ENCODE measurements around the gene SCRG1.

DNA sequence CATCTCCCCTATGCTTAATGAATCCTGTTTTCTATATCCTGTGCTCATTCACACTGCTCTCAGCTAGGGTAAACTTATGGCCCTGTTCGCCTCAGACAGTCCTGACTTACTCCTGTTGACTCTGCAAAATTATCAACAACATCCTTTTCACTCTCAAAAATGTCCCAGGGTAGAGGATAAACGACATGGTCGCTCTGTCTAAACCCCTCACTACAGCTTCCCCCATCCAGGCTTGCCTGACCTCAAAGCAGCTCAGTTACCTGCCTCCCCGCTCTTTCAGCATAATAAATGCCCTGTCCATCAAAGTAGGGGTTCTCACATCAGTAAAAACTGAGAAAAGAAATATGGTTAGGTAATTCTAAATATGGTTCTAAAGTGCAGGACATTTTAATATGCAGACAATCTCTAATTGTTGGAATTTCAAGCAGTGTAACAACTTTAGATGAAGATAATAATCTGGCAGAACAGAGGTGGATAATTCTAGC, 13.4 kb downstream of the SH3RF1 start:
- RRBS, result no CpG with 5 or more reads among the region's 4 CpGs

DNA sequence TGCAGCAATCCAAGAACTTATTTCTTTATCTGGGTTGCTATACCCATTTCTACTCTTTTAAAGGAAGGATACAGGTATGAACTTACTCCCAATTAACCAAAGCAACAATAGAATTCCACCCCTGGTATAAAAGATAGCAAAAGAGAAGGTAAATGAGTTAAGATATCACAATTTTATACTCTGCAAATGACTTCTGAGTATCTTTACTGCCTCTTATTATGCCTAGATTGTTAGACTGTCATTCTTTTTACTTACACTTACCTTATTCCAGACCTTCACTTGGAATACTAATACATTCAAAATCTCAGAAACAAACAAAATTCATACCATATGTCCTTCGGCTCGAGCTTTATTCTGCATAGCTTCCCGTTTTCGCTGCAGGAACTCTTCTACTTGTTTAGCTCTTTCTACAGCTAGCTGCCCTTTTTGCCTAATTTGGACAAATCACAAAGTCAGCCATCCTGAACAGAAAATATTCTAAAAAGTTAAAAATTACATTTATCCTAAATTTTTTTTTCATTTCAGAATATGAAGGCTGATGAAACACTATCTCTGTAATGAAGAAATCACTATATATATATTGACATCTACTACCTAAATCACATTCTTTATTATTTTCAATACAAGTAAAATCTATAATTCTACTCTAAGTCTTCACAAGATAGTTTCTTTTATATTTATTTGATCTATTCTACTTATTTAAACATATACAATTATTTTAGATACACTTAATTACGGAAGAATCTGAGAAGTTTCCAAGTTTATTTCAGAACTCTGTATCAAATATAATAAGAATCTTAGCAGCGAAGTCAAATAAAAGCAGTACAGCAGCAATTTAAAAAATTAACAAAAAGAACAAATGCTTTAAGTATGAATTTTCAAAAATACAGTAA, 74.7 kb downstream of the NEK1 start:
- RRBS, result no CpG with 5 or more reads among the region's 6 CpGs

DNA sequence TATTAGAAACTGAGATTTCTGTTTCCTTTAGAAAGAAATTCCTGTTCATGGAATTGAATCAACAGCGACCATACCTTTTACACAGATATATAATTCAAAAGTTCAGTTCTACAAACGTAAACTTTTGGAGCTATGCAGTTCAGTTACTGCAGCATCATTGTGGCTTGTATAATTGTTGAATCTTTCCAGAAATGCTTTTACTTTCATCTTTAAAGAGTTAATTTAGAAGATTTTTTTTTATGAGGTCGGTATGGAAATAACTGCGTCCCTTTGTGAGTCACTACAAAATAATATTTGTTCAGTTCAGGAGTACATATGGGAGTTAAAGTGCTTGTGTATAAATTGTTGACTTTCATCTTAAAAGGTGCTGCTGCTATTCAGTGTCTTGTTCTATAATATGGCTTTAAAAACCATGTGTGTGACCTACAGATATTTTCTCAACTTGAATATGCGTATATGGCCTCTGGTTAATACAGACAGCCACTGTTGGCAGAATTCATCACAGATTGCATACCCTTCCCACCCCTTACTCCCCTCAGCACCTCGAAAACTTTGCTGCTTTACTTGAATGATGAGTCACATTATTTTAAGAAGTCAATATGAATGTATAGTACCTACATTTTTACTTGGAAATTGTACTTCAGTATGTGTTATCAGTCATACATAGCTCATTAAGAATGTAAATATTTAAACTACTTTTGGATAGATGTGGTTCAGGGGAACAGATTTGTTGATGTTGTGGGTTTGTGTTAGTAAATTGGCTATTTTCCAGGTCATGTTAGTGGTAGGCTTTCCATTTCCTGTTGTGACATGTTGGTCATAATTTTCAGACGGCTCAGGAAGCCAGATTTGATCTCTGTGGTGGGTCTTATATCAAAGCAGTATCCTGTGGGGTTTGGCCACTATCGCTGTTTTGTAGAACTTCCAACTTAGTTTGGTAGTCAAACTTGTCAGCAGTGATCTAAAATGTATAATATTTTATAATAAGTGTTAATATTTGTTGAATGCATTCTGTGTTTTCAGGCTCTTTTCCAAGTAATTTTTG, 1.5 kb downstream of the CLCN3 start:
- RRBS, result no CpG with 5 or more reads among the region's 8 CpGs

DNA sequence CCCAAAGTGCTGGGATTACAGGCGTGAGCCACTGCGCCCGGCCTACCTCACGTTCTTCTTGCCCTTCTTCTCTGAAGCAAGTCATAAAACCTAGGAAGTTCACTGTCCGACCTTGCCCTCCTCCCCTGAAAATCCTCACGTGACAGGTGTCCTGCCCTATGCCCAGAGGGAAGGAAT, 83.8 kb downstream of the MFAP3L start:
- RRBS, result no CpG with 5 or more reads among the region's 6 CpGs

- RRBS, result no CpG with 5 or more reads among the region's 9 CpGs
Measured at GRCh38 chr4:169993482-169994146, 32.6 kb downstream of the MFAP3L start.

- RRBS, result no CpG with 5 or more reads among the region's 5 CpGs
Measured at GRCh38 chr4:171298848-171299300, 514.3 kb upstream of the GALNTL6 start.

DNA sequence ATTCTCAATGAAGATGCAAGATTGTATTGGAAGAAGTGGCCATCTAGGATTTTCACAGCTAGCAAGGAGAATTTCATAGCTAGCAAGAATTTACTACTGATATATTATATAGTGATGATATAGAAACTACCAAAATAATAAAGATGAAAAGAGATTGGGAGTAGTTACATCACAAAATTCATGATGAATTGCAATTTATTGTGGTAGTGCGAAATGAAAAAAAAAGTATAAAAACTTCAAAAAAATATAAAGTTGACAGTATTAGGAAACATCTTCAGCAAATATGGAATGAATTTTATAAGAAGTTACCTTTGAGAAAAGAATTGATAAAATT, 214.8 kb downstream of the GALNTL6 start:
- RRBS, result no CpG with 5 or more reads among the region's 1 CpG

DNA sequence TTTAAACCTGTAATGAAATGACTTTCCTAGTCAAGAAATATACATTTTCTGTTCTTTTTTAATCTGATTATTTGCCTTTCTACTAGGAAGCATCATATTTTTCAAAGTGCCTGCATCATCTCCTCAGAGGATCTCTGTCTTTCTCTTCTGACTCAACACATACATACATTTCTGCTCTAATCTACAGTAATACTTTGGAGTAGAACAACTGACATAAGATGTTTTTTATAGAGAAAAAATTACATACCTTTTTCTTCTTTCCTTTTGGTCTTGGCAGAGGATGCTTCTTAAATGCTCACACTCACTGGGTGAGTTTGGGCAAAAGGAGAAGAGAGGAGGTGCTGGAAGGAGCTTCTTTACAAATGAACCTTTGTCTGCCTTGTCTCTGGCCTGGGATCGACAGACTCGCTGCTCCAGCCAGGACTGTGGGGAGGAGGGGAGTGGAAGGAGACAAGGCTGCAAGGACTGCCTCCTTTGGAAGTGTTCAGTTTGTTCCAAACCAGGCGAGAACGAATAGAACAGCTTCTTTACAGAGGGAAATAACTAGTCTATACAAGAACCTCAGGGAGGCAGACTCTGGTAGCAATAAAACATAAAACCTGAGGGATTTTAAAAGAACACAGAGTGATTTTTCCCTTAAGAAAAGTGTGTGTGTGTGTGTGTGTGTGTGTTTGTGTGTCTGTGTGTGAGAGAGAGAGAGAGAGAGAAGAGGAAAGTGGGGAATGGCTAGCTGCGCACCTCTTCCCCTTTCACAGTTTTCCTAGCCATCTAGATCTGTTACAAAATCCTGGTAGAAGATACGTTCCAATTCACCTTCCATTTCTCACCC, at the start of gene SCRG1:
SCRG1 (minus strand) TSS at position 296 of the 829 bp plus-strand sequence.
- RRBS, result no CpG with 5 or more reads among the region's 6 CpGs

GRCh38 chr4:173414914-173415516, 16.1 kb upstream of the SCRG1 start:
- RRBS, result no CpG with 5 or more reads among the region's 4 CpGs

DNA sequence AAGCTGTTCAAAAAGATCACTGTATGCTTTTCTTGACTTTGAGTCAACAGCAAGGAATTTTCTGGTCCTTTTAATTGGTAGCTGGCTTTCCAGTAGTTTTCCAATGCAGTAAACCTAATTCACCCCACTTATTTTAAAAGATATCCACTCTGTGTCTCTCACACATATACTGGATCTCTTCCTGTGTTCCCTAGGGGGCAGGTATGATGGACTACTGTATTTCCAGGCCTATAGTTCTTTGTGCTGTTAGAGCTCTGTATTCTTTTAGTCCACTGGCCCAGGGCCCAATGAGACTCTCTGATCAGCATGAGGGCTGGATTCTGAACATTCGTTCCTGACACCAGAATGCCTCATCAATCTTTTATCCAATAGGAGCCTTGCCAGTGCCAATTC, 26.4 kb upstream of the SCRG1 start:
- RRBS, result no CpG with 5 or more reads among the region's 1 CpG

- RRBS, result no CpG with 5 or more reads among the region's 10 CpGs
Measured at GRCh38 chr4:173505824-173506351, 24.1 kb downstream of the HAND2 start.

DNA sequence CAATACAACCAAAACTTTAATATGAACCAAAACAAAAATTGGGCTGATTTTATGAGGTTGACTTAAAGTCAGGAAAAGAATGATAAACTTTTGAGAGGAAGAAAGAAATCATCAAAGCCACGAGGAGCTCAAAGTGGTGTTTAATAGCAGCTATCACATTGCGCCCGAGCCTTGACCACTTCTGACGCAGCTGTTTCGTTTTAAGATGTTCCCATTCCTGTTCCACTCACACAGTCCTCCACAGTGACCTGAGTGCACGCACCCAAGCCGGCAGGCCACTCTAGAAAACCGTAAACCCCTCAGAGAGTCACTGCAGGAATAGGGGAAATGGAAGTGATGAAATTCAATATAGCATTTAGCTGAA, 17.8 kb upstream of the HAND2 start:
- RRBS, result no CpG with 5 or more reads among the region's 8 CpGs

DNA sequence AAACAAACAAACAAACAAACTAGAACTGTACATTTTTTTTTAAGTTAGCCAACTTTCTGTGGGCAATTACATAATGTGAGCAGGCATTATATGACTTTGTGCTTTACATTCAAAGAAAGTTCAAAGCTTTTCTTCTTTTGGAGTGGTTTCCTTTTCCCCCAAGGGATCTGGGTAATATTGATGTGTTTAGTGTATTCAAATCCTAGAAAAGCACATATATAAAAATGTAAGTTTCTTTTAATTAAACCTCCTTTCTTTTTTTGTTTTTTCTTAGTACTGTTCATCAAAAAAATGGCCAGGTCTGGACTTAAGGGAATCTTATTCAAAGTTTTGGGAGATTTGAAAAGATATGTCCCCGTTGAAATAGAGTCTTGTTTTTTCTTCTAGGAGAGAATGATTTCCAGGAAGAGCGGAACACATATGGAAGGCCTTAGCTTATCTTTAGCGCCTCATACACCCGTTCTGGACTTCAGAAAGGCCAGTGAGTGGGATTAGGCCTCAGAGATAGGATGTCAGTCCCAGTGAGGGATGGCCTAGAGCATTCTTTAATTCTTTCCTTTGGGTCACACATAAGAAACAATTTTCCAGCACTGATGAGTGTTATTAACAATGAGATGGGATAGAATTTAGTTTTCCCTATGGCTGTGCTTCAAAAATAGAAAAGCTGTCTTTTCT, 54.4 kb upstream of the HAND2 start:
- RRBS, result no CpG with 5 or more reads among the region's 4 CpGs

DNA sequence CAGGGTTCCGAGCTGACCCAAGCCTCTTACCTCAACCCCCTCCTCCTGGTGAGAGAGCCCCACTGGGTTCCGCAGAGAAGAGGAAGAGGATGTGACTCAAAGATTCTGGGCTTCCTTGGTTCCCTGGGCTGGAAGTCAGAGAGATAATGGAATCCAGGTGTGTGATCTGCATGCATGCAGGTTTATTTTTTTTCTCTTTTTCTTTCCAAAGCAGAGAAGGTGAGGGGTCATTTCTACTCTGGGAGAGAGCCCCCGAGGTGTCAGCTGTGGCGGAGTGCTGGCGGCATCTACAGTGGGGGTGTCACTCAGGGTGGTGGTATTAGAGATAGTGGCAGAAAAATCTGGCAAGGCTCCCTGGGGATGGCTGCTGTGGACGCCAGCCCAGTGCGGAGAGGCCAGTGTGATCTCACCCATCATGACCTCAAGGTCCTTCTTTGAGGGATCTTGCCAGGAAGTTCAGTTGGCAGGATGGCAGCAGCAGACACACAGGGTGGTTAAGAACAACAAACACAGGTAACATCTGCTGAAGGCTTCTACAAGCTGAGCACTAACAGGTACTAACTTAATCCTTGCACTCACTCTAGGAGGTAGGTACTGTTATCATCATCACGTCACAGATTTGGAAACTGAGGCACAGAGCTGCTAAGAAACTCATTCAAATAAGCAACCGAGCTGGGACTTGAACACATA, 168.8 kb upstream of the HAND2 start:
- RRBS, result no CpG with 5 or more reads among the region's 9 CpGs

GRCh38 chr4:173746413-173746812, 216.4 kb upstream of the HAND2 start:
- RRBS, result no CpG with 5 or more reads among the region's 7 CpGs

GRCh38 chr4:173807525-173807895, 277.5 kb upstream of the HAND2 start:
- RRBS, result no CpG with 5 or more reads among the region's 2 CpGs

GRCh38 chr4:174318267-174318848, 34.6 kb downstream of the CEP44 start:
- RRBS, result no CpG with 5 or more reads among the region's 3 CpGs

- RRBS, result no CpG with 5 or more reads among the region's 8 CpGs
Measured at GRCh38 chr4:174504767-174505497, 17.4 kb downstream of the HPGD start.

DNA sequence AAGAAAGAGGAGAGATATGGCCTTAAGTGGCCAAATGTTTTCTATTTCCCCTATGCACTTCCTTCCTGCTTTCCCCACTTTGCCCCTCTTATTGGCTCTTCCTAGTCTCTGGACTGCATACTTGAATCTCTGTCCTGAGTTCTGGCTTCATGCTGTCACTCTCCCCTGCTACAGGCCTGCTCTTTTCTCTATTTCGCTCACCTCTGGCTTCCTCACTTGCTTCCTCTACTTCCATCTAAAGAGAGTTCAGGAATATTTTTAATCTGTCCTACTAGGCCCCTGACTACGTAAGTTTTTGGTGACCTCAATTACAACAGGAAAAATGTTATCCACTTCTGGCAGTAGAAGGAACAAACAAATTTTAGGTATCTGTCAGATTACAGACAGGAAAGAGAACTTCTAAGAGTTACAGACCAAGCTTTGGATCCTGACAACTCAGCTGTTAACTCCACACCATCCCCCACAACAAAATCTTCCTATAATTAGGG, 65.7 kb upstream of the WDR17 start:
- RRBS, result no CpG with 5 or more reads among the region's 2 CpGs

DNA sequence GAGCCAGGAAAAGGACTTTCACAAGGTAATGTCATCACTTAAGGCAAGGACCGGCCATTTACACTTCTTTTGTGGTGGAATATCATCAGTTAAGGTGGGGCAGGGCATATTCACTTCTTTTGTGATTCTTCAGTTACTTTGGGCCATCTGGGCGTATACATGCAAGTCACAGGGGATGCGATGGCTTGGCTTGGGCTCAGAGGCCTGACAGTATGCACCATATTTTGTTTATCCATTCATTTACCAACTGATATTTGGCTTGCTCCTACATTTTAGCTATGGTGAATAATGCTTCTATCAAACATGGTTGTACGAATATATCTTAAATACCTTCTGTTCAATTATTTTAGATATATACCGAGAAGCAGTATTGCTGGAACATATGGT, 1728.1 kb upstream of the AGA start:
- RRBS, result no CpG with 5 or more reads among the region's 5 CpGs

All from retinal pigment epithelial cell (primary cell).